Metastatic Breast Carcinoma in the Brain (tissue), 10 donors: ENCODE measurements around the genes RAB3IL1 and SCGB2A1.

GRCh38 chr11:61446189-61446909 lies 16.4 kb downstream of the SDHAF2 start:
- PRO-cap, 10 experiments, result no peak in any of the 10 experiments

DNA sequence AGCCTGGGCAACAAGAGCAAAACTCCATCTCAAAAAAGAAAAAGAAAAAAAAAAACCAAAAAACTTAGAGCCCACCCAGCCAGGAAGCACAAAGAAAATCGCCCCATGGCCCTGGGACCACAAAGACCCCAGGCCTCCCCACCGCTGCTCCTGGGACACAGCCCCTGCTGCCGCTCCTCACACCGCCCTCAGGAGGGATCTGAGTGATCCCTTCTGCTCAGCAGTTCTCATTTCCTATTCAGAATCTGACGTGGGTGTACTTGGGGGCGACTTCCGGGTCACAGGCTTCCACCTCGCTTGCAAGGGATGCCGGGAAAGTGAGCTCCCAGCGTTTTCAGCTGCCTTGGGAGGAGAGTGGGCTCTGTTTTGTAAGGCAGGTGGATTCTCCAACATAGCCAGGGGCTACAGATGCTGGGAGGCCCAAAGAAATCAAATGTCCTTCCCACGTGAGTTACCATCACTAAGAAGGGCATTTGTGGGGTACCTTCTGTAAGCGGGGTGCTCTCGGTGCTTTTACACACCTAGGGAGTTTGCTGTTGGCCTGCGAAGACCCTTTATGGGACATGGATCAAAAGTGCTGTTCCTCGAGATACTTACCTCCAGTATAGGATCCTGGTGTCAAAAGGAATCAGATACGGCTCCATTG lies 9.8 kb upstream of the LRRC10B start:
- PRO-cap, 10 experiments, result no peak in any of the 10 experiments

- PRO-cap, 10 experiments, result peak in 1 of 10 experiments; most common plus-strand start chr11:61539185 (in 1); most common minus-strand start chr11:61539202 (in 1)
Observed at GRCh38 chr11:61539032-61539314, 30.4 kb downstream of the LRRC10B start.

DNA sequence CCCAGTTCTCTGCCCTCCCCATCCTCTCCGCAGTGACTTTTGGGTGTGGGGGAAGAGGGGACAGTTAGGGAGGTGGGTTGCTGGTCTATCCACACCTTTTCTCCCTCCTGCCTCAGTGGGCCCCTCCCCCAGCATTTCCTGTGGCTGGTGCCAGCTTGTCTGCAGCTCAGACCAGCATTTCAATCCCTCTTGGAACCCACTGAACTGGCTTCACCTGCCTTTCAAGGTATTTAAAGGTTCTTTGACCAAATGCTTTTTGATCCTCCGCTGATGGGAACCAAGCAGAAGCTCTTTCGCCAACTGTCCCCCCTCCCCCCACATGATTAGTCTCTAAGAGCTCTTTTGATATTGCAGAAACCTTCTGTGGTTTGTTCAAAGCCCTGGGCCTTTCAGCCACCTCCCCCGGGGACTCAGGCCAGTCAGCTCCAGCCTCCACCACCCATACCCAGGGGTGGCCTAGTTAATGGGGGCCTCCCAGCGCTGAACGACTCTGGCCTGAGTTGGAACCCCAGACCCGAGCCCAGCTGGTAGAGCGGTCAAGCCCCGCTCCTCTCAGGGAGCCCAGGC lies 5.9 kb upstream of the SYT7 start:
- PRO-cap, 10 experiments, result peak in 4 of 10 experiments; most common plus-strand start position 259 of the sequence (in 3); most common minus-strand start position 206 of the sequence (in 2)

DNA sequence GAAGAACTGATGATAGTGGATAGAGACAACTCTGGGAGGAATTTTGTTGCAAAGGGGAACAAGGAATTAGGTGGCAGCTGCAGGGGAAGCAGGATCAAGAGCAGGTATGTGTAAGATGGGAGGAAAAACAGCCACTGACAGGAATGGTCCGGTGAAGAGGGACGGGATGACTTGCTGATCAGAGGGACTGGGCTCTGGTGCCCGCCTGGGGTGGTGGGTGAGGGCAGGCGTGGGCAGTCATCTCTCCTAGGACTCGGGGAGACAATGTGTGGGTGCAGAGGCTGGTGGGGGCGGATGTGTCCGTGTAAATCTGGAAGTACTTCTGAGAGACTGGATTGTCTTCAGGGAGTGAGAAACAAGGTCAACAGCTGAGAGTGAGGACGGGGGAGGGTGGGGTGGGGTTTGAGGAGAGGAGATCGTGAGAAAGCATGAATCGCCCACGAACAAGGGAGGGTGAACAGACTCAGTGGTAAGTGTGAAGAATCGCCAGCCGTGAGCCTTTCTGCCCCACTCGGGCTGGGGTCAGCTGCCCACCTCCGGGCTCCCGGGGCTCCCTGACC lies 13.6 kb upstream of the SYT7 start:
- PRO-cap, 10 experiments, result no peak in any of the 10 experiments

DNA sequence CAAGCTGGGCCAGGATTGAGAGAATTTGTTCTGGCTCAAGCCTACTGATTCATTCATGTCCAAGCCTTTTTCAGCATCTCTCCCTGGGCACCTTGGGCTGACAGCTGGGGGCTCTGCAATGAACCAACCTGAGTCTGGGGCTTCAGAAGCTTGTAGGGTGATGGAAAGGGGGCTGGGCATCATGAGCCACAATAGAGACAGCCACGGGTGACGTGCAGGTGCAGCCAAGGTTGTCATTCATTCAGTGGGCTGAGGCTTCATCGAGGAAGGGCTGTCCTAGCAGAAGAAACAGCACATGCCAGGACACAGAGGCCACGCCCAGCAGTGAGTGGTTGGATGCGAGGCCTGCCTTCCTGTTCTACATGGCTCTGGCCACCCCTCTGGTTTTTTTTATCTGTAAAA lies 19.9 kb upstream of the SYT7 start:
- PRO-cap, 10 experiments, result peak in 1 of 10 experiments; most common plus-strand start position 324 of the sequence (in 1)

GRCh38 chr11:61602958-61603674 lies 22.2 kb upstream of the SYT7 start:
- PRO-cap, 10 experiments, result peak in 1 of 10 experiments; most common plus-strand start chr11:61603363 (in 1); most common minus-strand start chr11:61603227 (in 1)

- PRO-cap, 10 experiments, result peak in 1 of 10 experiments; most common plus-strand start chr11:61764817 (in 1); most common minus-strand start chr11:61764526 (in 1)
Observed at GRCh38 chr11:61764299-61764938, 12.0 kb downstream of the MYRF start.

DNA sequence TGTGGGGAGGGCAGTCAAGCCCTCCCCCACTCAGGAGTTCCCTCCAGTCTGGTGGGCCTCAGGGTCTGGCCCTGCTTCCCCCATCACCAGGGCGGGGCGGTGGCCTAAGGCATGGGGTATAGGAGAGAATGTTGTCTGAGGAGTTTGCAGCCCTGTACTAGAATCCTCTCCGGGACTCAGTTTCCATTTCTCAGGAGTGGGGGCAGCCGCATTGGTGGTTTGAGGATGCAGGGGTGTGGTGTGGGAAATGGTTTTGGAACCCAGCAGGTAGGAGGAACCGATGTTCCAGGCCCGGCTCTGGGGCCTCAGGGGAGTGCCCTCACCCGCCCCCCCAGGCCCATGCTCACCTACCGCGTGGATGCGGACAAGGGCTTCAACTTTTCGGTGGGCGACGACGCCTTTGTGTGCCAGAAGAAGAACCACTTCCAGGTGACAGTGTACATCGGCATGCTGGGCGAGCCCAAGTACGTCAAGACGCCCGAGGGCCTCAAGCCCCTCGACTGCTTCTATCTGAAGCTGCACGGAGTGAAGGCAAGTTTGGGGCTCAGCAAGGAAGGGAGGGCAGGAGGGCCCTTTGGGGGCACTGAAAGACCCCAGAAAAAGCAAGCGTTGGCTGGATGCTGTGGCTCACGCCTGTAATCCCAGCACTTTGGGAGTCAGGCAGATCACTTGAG lies 18.6 kb downstream of the TMEM258 start:
- PRO-cap, 10 experiments, result no peak in any of the 10 experiments

DNA sequence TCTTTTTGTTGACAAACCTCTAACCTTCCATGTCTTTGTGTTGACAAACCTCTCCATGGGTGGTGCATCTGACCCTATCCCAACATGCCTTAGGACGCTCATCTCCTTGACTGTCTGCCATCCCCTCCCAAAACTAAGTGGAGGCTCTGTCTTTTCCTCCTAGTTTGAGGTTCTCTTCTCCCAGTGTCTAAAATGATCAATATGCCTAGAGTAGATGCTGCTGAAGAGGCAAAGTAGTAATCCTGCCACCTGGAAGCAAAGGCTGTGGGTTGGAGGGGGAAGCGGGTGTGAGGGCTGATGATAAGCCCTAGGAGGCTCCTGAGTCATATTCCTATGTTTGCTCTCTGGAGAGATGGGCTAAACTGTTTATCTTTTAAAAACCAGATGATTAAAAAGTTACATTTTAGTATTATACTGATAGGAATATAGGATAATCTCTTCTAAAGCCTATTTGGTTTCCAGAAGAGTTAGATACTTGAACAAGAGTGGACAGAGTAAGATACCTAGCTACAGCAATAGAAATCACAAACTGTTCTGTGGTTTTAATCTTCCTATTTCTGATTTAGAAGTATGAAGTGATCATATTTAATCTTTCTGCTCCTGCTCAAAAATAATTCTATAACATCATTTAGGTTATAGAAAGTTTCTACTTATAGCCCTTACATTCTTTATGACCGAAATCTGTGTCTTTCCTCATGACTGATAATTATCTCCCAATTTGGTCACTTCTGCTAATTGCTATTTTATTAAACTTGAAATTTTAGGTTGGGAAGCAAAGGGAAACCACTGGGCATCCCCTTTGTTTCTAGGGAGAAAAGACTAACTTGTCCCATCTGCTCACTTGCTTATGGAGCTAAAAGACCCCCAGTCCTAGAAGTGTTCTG lies 8.1 kb downstream of the FEN1 start:
- PRO-cap, 10 experiments, result no peak in any of the 10 experiments

DNA sequence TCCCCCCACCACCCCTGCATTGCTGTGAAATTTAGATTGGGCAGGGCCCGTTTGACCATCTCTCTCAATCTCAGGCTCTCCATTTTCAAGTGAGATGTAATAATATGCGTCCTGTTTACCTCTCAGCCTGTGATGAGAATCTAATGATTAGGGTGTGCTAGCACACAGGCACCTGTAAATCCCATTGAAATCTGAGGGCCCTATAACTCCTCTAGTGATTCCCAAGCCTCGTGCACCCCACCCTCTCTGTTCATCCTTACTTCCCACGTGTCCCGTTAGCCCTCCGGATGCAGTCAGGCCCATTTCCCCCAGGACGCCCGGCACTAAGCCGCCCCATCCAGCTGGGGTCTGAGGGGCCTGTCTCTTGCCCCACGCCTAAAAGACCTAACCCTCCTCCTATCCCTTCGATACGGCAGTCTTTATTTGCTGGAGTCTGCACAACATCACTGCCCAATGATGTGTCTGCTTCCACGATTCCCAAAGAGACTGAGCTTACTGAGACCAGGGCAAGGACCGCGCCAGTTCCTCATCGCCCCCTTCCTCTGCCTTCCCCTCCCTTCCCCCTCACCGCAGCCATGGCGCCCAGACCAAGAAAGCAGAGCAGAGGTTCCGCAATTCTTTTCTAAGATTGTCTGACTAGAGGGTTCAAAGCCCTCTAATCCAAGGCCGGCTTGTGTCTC lies 1.1 kb upstream of the FADS2 start:
- PRO-cap, 10 experiments, result peak in 4 of 10 experiments; most common plus-strand start position 567 of the sequence (in 4); most common minus-strand start position 488 of the sequence (in 1)

DNA sequence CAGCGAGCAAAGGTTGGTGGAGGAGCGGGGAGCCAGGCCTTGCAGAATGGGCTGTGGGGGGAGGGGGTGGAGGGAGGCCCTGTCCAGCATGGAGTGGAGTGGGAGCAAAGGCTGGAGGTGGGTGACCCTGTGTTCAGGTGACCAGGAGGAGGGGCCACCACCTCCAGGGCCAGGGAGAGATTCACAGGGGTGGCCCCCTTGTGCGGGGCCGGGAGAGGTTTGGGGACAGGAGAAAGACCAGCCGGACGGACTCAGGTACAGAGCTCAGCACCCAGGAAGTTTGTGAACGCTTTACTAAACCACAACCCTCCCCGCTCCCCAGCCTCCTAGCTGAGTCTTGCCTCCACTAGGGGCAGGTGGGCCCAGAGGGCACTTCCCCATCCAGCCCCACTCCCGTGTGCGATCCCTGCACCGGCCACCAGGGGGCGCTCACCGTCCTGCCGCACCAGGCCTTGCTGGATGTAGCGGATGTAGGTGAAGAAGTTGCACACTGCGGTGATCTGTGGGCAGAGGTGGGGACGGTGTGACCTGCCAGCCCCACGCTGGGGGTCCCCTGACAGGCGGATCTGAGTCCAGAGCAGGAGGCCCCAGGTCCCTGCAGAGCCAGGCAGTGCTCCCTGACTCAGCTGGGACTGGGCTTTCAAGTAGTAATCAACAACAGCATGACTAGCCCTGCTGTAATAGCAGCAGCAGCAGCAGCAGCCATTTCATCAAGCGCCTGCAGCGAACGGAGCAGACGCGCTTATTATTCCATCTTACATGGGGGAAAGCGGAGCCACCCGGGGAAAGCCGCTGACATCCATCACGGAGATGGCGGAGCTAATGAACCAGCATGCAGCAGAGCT lies 7.8 kb upstream of the FADS3 start:
- PRO-cap, 10 experiments, result no peak in any of the 10 experiments

DNA sequence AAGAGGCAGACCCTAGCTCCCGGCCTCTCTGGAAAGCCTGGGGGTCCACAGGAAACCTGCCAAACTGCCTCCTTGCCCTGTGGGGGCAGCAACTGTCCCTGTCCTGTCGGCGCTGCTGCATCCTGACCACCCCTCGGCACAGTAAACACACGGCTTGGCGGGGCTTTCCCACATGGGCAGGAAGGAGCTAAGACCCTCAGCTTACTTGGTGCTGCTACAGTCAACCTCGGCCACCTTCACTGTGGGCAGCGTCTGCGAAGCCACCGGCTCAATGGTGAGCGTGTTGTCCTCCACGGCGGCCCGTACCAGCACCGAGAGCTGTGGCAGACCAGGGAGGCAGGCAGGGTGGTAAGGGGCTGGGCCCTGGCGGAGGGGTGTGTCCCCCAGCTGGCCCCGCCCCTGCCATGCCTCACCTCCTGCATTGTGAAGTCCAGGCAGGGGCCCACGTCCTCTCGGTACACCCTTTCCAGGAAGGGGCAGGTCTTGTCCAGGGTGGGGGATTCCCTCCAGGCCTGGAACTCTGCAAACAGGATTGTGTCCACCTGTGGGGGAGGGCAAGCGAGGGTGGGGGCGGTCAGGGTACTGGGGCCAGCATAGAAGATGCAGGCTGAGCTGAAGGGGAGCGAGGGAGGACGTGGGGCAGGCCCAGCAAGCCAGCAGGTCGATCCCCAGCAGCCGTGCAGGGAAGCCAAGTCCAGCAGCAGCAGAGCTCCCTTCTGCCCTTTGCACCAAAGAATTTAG lies 12.9 kb downstream of the RAB3IL1 start:
- PRO-cap, 10 experiments, result peak in 1 of 10 experiments; most common plus-strand start position 421 of the sequence (in 1); most common minus-strand start position 322 of the sequence (in 1)

- PRO-cap, 10 experiments, result no peak in any of the 10 experiments
Observed at GRCh38 chr11:61908773-61909388, 8.5 kb downstream of the RAB3IL1 start.

DNA sequence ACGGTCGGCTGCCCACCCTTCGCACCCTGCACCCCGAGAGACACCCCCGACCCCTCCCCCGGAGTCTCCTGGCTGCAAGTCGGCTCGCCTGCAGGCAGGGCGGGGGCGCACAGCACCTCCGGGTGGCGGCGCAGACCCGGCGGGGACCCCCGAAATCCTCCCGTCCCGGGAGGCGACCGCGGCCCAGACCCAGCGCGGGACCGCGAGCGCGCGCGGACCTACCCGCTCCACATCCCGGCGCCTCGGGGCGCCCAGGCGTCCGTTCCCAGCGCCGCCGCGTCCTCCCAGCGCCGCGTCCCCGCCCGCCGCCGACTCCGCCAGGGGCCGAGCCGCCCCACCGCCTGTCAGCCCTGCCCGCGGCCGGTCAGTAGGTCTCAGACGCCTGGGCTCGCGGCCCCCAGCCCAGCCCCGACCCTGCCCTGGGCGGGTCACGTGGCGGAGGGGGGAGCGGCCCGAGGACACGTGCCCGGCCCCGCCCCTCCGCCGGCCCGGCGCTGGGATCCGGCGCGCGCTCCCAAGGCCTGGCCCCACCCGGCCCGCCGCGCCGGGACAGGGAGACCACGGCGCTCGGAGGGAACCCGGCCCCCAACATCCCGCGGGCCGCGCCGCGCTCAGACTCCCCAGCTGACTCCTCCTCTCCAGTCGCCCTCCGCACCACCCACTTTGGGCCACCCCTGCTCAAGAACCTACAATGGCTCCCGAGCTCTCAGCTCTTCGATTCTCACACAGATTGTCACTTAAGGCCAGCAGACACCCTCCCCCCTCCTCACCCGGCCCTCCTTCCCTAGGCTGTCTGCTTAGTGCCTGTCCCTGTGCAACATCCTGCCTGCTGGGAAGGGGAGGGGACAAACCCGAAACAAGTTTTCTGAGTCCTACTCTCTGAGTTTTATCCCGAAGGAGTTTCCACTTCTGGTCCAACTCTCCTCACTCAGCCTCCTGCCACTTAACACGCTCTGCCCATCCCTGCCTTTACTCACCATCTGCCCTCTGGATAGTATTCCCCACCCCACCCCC lies at the start of gene RAB3IL1:
RAB3IL1 (minus strand) TSS at position 432 of the 1,014 bp plus-strand sequence.
- PRO-cap, 10 experiments, result peak in 8 of 10 experiments; most common plus-strand start position 530 of the sequence (in 7); most common minus-strand start position 432 of the sequence (in 7)

DNA sequence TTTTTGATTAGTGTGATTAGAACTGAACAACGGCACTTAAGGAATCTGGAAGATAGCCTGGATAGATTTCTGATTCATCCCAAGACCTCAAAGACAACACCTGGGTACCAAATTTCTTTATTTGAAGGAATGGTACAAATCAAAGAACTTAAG lies 3.1 kb downstream of the FTH1 start:
- PRO-cap, 10 experiments, result no peak in any of the 10 experiments

- PRO-cap, 10 experiments, result no peak in any of the 10 experiments
Observed at GRCh38 chr11:61975994-61976476, 8.6 kb upstream of the FTH1 start.

- PRO-cap, 10 experiments, result no peak in any of the 10 experiments
Observed at GRCh38 chr11:62125884-62126464, 2.2 kb downstream of the INCENP start.

- PRO-cap, 10 experiments, result peak in 7 of 10 experiments; most common plus-strand start chr11:62208673 (in 7)
Observed at GRCh38 chr11:62208350-62208973, at the start of gene SCGB2A1. Gene SCGB2A1 (plus strand): TSS chr11:62208673.

DNA sequence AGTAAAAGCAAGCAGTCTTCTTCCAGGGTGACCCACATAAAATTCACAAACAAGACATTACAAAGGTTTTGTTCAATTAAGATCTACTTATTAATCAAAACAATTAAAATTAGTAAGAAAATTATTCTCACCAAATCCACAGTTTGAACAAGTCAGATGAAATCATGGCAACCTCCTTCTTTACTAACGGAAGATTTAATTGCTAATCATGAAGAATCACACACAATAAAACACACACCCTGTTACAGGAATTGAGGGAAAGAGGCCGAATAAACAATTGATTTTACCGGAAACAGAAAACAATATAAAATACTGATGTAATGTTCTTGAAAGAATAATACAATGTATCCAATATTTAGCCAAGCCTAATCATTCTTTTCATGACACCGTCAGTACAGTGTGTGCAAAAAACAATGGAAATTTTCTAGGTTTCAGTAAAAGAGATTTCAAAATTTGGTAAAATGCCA lies 23.4 kb downstream of the ASRGL1 start:
- PRO-cap, 10 experiments, result no peak in any of the 10 experiments